B cell (primary cell): Measurements from ENCODE around the gene KITLG.

DNA sequence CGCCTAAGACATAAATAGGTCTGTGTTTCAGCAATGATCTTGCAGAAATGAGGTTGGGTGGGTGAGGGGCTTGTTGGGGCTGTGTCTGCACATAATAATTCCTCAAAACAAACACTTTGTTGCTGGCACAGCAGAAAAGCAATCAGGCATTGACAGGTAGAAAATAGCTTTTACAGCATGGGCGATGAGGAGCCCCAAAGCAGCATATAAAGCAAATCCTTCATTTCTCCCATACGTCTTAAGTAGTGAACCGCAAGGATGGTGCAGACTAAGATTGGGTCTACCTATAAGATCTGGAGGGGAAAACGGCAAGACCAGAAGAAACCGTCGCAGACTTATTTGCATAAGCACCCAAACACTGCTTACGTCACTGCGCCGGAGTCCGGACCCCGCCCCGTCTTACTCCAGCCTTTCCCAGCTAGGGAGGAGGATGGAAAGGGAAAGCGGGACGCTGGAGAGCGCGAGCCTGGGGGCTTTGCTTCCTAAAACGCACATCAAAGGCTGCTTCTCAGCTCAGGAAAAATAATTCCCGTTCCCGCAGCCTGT is 1.5 kb downstream of the SLC6A15 start:
- PRO-cap: no peak
- CAGE, long polyA plus RNA: no peak

- PRO-cap: no peak
- CAGE, long polyA plus RNA: no peak
Measured at GRCh38 chr12:86261529-86261926, 5.3 kb upstream of the MGAT4C start.

GRCh38 chr12:87784462-87784752 is 244.8 kb downstream of the C12orf50 start:
- PRO-cap: no peak
- CAGE, long polyA plus RNA: no peak

DNA sequence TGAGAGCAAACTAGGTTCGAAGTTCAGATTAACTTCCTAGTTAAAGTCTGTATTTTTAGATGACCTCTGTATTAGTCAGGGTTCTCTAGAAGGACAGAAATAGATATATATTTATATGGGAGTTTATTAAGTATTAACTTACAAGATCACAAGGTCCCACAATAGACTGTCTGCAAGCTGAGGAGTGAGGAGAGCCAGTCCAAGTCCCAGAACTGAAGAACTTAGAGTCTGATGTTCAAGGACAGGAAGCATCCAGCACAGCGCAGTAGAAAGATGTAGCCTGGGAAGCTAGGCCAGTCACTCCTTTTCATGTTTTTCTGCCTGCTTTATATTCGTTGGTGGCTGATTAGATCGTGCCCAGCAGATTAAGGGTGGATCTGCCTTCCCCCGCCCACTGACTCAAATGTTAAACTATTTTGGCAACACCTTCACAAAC is 223.1 kb downstream of the C12orf50 start:
- PRO-cap: no peak
- CAGE, long polyA plus RNA: no peak

DNA sequence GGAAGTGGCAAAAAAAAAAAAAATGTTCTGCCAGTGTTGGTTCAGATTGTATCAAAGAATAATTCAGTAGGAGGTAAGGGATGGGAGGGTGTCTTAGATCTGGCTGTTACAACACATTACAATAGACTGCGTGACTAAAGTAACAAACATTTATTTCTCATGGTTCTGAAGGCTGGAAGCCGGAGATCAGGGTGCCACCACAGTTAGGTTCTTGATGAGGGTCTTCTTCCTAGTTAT is 125.7 kb downstream of the KITLG start:
- PRO-cap: no peak
- CAGE, long polyA plus RNA: no peak

- PRO-cap: no peak
- CAGE, long polyA plus RNA: no peak
Measured at GRCh38 chr12:88579929-88581116, at the start of gene KITLG. TSS of gene KITLG (minus strand) at chr12:88580471.

DNA sequence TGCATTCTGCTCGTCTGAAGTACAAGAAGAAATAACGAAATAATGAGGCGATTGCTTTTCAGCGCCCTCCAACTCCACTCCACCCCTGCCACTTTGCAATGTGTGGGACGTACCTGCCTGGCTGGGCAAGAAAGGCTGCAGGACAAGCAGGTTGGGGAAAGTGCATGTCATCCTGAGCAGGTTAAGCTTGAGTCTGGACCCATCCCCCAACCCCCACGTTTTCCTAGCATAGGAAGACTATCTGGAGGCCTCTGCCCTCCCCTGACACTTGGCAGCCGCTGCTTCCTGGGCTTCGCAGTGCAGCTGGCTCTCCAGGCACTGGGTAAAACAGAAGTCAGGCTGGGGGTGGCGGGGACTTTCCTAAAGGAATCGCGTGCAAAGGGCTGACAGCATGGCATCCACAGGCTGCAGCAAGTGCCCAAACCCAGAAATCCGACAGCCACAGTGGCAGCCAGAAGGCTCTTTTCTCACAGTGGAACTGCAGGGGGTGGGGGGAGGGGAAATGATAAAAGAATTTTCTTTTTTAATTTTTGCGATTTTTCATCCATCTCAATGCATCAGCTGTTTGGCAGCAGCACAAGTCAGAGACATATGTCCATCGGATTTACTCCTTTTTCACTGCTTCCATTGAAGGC is 253.5 kb downstream of the DUSP6 start:
- PRO-cap: no peak
- CAGE, long polyA plus RNA: no peak

DNA sequence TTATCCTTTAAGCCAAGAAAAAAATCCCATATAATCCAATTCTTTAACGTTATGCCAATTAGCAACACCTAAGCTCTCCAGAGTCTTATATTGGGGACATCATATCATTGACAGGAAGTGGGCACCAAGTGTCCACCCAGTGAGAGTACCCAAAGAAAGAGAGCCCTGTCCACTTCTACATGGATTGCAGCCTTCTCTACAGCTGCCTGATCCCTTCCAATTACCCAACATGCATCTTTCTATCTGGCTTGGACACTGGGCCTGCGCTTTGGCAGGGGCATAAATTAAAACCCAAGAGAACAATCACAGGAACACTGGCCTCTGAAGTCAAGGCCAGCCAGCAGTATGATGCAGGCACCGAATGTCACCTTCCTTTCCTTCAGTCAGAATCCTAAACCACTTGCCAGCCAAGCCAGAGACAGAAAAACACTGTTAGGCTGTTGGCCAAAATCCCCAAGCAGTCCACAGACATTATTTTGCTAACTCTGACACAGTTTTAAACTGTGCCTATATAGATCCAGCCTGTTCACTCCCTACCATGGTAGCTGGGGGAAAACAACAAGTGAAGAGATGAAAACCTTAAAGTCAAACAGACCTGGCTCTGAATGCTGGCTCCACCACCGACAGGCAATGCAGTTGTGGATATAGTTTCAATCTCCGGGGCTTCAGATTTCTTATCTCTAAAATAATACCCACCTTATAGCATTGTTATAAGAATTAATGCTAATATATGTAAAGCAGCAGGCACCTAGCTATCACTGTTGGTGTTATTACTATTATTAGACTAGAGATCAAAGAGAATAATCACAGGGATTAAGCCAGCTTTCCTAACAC is 113.6 kb downstream of the DUSP6 start:
- PRO-cap: no peak
- CAGE, long polyA plus RNA: no peak

- PRO-cap: no peak
- CAGE, long polyA plus RNA: no peak
Measured at GRCh38 chr12:89343107-89343602, 9.1 kb downstream of the DUSP6 start.

DNA sequence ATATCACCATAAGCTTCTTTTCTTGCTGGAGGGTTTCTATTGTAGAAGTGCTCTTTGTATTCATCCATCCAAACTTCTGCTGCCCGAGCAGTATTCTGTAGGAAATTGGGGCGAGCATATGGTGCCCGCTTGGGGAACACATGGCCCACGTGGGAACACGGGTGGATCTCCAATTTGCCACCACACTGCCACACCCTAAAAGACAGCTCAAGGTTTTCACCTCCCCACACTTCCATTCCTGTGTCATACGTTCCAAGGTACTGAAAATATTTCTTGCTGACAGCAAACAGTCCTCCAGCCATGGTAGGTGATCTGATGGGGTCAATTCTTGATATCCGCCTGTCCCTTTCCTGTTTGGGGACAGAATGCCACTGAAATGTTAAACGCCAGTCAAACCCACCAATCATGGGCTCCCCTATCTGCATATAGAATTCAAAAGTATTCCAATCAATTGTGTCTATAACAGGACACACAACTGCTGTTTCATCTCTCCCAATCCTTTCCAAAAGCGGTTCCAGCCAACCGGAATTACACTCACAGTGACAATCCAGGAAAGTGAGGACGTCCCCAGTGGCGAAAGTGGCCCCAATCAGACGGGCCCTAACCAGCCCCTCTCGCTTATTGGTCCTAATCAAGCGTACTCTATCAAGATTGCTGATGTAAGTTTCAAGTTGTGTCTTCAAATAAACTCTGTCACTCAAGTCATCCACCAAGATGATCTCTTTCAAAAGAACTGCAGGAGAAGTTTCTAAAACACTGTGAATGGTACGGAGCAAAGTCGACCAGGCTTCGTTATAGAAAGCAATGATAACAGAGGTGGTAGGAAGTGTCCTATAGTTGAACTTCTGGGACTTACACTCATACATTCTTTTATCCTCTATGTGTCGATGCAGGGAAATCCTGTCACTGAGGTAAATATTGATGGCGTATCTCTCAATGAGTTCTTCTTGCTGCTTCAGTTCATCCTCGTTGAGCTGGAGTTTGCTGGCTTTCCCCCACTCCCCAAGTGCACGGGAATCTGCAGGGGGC is 958 bp downstream of the GALNT4 start:
- PRO-cap: no peak
- CAGE, long polyA plus RNA: no peak

DNA sequence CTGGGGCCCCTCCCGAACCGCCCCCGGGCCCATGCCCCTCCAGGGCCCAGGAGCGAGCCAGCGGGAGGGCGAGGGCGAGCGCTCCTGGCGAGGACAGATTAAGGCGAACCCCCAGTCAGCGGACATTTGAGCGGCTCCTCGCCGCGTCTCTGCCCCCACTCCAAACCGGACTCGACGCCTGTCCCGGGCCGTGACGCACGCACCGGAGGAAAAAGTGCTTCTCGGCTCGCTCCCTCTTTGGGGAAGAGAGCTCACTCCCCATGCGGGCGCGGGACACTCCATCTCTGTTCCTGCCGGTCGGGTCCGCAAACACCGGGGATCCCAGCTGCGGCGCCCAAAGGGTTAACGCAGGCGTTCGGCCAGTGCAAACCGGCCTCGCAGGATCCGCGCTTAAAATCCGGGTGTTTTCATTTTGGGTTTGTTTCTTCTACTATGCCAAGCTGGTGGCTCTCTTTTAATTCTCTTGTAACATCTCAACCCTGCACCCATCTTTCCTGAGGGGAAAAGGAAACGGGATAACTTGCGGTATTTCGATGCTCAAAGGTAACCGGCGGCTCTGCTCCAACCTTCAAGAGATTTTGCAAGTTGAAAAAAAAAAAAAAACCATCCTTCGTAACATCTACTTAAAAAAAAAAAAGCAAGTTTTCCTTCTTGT is 1.4 kb upstream of the ATP2B1 start:
- PRO-cap: bidirectional peak, plus-strand start at position 285 of the sequence, minus-strand start at position 128 of the sequence
- CAGE, long polyA plus RNA: no peak

DNA sequence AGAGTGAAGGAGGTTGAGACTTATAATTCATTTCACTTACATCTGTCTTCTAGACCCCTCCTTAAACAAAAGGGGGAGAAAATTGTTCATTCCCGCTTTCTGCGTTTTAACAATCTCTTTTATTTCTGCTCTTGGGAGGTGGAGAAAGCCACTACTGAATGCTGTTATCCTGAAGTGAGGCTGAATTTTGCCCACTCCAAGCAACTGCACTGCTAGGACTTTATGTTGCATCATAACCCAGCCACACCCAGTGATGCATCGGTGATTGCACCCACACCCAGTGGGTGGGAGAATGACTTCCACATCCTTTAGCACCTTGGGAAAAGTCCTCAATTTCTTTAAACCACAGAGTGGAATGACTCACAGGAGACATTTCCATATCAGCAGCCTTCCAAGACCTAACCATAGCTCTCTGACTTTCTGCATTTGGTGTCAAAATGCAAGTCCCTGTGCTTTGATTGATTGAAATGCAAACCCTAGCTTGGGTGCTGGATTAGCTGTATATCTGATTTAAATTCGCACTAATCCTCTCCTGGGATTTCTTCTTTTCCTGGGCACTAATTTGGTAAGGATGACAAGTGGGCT is 382.6 kb upstream of the ATP2B1 start:
- PRO-cap: no peak
- CAGE, long polyA plus RNA: no peak

DNA sequence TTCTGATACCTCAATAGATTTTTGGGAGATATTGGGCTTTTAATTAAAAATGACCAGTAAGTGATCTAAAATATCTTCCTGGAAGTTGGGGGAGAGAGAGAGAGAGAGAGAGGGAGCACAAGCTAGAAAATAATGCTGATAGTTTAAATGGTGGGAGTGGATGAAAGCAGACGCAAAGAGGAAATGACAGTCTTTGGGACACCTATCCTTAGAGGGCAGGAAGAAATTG is 399.7 kb upstream of the ATP2B1 start:
- PRO-cap: no peak
- CAGE, long polyA plus RNA: no peak

GRCh38 chr12:91721008-91721322 is 424.7 kb downstream of the BTG1 start:
- PRO-cap: no peak
- CAGE, long polyA plus RNA: no peak

DNA sequence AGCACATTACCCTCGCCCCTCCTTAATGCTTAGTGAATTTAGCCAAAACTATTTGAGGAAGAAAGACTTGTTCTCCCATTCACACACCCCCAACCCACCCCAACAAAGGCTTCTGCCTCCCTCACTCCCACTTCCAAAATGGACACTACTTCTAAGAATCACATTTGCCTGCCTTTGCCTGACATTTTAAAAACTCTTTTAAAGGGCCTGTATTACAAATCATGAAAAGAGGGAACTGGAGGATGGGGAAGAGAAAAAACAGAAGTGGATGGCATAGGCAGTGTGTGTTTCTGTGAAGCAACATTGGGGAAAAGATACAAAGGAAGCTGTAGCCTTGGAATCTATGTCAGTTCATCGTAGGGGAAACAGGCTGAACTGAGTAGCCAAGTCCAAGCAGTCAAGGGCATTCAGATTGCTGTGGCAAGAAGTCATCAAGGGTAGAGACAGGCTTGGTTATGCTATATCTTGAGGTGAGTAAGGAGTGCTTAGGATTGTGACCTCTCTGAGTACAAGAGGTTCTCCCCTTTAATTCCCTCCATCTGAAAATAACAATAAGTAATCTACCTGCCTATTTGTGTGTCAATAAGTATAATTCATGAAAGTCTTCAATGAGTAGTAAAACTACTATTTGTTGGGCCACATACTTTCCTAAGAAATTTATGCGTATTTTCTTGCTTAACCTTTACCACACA is 273.8 kb downstream of the BTG1 start:
- PRO-cap: no peak
- CAGE, long polyA plus RNA: no peak

DNA sequence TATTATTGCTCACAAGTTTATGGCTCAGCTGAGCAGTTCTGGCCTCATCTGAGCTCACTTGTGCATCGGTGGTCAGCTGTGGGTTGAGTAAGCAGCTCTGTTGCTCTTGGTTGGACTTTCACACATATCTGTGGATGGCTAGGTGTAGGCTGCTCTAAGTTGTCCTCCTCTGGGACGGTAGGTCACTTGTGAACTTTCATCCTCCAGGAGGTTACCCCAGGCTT is 162.7 kb downstream of the BTG1 start:
- PRO-cap: no peak
- CAGE, long polyA plus RNA: no peak

GRCh38 chr12:92070924-92071540 is 74.6 kb downstream of the BTG1 start:
- PRO-cap: no peak
- CAGE, long polyA plus RNA: no peak

- PRO-cap: no peak
- CAGE, long polyA plus RNA: no peak
Measured at GRCh38 chr12:92080513-92081110, 65.0 kb downstream of the BTG1 start.

DNA sequence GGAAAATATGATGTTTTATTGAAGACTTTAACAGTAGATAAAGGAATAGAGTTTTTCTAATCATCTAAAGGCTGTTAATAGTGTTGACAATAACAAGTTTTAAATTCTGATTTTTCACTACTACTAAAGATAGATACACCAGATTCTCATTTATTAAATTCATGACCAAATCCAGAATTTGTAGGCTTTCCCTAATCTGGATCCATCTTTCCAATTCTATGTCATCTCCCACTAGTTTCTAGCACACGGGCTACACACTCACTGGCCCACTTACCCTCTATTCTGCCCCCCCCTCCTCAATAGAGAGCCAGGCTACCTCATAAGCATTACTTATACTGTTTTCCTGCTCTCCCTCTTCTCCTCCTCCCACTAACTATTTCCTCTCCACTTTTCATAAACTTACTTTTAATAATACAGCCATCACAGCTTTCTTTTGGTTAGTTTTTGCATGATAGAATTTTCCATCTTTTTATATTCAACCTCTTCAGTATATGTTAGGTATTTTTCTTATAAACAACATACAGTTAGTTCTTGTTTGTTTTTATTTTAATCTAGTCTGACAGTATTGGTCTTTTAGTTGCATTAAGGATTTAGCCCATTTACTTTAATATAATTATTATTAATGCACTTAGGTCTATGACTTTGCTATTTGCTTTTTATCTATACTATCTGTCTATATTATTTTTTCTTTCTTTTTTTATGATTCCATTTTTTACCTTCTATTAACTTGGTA is 32.3 kb downstream of the BTG1 start:
- PRO-cap: no peak
- CAGE, long polyA plus RNA: no peak

DNA sequence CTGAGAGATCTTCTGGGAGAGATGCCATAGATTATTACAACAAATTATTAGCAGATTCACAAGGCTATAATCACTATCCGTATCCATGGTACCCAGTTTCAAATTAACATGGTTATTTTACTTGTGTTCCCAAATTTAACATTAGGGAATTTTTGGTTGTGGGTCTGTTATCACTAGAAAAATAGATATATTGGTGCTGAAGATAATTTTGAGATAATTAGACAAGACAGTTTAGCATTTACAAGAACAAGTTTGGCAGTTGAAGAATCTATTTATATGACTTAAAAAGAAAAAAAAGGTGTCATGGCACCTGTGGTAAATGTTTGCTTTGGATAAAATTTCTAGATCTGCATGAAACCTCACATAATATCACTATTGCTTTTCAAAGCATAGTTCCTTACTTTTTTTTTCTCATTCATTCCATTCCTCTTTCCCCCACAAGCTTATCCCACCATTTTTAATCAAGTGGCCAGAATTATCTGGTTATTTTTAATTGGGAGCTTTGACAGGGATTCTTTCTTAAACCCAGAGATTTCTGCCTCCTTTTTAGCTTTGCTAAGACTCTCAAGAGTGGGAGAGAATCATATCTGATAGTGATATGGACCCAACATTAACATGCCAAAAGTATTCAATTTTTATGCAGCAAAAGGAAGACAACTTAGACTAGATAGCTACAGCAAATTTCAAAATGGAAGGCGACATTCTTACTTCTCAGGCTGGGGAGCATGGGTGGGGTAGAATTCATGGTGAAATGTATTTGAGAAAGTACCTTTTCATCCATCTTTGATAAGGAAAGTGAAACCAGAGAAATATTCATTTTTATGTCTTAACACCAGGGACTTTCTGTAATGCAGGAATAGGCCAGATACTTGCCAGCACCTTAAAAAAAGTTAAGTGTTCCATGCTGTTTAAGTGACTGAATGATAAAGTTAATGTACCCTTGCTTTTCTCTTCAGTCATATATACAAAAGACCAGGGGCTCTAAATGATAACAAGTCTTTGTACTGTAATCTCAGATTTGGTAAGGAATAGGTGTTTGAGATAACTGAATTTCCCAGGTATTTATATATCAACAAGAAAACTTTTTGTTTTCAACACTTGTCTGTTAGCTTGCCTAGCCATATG is 13.6 kb downstream of the BTG1 start:
- PRO-cap: no peak
- CAGE, long polyA plus RNA: no peak